LHCN-M2 (cell line): ENCODE data around the gene ARL6IP4.

DNA sequence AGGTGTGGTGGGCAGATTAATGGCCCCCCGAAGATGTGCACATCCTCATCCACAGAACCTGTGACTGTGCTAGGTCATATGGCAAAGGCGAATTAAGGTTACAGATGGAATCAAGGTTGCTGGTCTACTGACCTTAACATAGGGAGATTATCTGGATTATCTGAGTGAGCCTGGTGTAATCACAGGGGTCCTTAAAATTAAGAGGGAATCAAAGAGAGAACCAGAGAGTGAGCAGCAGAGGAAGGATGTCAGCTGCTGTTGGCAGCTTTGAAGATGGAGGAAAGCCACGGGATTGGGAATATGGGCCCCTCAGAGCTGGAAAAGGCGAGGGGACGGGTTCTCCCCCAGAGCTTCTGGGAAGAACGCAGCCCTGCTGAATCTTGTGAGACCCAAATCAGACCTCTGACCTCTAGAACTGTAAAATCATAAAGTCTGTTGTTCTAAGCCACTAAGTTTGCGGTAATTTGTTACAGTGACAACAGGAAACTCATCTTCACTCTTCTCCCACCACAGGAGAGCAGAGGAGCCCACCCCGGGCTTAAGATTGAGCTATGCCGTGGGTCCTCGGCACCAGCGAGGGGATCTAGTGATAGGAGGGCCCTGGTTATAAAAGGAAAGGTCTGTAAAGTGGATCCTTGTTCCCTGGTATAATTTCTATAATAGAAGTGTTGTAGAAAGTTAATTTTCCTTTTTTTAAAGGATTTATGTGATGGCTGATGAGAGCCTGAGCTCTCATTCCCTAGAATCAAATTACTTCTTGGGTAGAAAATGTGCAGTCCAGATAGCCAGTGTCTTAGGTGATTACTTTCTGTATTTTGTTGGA is 7.5 kb downstream of the MLXIP start:
- RAMPAGE, long total RNA: no peak

GRCh38 chr12:122087202-122087598 is 8.6 kb downstream of the MLXIP start:
- RAMPAGE, long total RNA: no peak

GRCh38 chr12:122087599-122088669 is 9.4 kb downstream of the MLXIP start:
- RAMPAGE, long total RNA: no peak

GRCh38 chr12:122093034-122093602 is 14.6 kb downstream of the MLXIP start:
- RAMPAGE, long total RNA: no peak

DNA sequence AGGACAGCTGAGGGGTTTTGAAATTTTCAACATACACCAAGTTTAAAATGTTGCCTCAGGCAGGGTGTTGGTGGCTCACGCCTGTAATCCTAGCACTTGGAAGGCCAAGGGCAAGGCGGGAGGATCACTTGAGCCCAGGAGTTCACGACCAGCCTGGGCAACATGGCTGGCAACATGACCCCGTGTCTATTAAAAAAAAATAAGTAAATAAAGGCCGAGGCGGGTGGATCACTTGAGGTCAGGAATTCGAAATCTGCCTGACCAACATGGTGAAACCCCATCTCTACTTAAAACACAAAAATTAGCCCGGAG is 1.1 kb downstream of the DIABLO start:
- RAMPAGE, long total RNA: no peak

DNA sequence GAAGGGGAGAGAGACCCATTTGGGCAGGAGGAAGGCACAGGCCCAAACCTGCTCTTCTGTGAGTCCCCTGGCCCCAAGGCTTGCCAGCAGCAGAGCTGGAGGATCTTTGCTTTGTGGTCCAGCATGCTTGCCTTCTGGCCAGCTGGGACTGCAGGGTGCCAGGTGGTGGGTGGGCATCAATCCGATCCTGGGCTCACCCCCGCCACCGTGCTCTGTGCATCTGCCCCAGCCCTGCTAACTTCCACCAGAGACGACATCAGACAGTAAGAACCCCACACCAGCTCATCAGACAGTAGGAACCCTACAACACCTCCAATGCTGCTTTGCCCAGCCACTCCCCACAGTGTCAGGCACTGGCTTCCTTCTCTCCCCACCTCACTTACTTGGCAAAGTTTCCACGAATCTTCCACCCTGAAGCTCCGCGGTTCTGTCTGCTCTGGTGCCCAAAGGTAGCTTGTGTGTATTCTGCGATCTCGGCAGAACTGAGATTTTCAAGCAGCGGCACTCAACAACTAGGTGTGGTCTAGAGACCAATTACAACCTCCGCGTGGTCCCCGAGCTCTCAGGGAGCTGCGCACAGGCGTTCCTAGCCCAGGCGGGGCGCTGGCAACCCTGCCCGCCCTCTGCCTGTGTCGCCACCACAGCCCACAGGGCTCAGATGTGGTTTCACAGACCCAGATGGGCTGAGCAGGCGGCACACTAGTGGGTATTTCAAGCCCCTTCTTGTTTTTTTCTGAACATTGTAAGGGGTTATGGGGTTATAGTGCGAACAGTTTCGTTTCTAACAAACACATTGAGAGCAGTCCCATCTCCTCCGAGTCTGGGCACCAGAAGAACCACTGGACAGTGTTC is 1.3 kb upstream of the DIABLO start:
- RAMPAGE, long total RNA: no peak

DNA sequence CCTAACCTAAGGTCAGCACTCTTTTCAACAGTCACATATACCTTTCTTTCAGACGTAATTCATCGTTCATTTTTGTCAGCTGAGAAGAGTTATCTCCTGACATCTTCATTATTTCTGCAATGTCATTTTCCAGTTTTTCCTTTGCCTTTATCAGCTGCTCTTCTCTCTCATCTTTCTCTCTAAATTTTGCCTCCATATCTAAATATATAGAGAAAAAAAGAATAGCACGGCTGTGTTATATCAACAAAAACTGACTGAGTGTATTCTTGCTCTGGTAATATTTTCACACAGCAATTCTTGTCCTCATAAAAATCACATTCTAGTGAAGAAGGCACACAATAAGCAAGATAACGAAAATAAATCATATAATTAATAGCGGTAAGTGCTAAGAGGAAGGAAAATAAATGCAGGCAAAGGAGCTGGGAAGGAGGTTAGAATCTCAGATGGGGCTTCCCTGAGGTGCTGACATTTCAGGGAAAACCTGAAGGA is 66.7 kb upstream of the VPS33A start:
- RAMPAGE, long total RNA: no peak

GRCh38 chr12:122475546-122476516 is 24.9 kb downstream of the ZCCHC8 start:
- RAMPAGE, long total RNA: no peak

GRCh38 chr12:122481975-122482174 is 18.9 kb downstream of the ZCCHC8 start:
- RAMPAGE, long total RNA: no peak

DNA sequence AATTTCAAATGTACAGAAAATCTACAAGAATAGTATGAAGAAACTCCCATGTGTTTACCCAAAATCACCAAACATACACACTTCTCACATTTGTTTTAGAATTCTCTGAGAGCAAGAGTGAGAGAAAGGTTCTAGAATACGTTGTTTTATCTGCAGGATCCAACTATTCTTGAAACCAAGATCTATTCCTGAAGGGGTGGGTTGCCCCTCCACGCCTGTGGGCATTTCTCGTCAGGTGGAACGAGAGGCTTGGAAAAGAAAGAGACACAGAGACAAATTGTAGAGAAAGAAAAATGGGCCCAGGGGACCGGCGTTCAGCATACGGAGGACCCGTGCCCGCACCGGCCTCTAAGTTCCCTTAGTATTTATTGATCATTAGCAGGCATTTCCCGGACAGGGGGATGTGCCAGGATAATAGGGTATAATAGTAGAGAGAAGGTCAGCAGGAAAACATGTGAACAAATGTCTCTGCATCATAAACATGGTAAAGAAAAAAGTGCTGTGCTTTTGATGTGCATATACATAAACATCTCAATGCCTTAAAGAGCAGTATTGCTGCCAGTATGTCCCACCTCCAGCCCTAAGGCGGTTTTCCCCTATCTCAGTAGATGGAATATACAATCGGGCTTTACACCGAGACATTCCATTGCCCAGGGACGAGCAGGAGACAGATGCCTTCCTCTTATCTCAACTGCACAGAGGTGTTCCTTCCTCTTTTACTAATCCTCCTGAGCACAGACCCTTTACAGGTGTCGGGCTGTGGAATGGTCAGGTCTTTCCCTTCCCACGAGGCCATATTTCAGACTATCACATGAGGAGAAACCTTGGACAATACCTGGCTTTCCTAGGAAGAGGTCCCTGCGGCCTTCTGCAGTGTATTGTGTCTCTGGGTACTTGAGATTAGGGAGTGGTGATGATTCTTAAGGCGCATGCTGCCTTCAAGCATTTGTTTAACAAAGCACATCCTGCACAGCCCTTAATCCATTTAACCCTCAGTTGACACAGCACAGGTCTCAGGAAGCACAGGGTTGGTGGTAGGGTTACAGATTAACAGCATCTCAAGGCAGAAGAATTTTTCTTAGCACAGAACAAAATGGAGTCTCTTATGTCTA is 1.6 kb upstream of the DENR start:
- RAMPAGE, long total RNA: no peak

DNA sequence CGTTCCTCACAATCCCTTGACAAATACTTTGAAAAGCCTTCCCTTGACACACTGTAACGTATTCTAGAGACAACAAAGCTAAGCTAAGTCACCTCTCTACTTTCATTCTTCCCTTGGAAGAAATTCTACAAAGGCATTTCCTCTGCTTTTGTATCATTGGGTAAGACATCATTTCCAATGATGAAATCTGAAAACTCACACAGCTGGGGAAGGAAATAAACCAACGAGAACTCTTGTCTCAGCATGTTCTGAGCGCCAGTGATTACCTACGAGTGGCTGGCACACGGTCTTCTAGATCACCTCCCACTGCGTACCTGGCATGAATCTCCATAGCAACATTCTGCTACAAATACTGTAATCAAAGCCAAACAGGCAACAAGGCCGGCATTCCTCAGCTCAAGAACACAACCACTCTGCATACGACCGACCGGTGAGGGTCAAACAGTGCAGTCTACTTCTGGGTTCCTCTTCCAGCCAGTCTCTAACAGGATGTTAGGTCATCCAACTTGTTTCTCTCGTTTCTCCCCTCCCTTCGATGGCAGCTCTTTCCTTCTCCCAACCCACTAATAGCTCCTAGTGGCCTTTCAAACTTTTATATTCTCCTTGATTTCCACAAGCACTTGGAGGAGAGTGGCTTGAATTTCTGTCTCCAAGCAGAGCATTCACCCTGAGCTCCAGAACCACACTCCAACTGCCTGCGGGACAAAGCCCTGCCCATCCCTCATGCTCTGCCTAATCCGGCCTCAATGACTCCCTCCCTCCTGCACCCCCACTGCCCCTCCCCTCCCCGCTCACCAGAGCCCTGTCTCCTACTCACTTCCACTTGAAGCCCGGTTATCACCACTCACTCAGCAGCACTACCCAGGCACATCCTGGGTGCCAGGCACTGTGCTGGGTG is 7.5 kb downstream of the VPS37B start:
- RAMPAGE, long total RNA: no peak

GRCh38 chr12:122921908-122922242 is 26.0 kb upstream of the VPS37B start:
- RAMPAGE, long total RNA: no peak

DNA sequence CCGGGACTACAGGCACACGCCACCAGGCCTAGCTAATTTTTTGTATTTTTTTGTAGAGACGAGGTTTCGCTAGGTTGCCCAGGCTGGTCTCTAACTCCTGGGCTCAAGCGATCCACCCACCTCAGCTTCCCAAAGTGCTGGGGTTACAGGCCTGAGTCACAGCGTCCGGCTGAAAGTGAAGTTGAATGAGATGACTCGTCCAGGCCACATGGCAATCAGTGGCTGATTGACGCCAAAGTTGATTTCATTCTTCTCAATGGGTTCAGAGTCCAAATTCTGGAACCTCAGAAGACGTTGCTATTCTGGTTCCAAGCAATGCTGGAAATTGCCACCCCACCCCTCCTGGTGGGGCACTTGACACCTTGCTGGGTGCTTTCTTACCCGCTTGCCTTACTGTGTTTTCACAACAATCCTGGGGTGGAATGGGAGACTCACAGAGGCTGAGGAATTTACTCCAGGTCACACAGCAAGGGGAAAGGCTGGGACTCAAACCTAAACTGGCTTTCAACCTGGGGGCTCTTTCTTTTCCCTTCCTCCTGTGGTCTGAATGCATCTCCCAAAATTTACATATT is 14.8 kb downstream of the ABCB9 start:
- RAMPAGE, long total RNA: no peak

- RAMPAGE, long total RNA: no peak
Observed at GRCh38 chr12:122973945-122975005, 769 bp upstream of the OGFOD2 start.

DNA sequence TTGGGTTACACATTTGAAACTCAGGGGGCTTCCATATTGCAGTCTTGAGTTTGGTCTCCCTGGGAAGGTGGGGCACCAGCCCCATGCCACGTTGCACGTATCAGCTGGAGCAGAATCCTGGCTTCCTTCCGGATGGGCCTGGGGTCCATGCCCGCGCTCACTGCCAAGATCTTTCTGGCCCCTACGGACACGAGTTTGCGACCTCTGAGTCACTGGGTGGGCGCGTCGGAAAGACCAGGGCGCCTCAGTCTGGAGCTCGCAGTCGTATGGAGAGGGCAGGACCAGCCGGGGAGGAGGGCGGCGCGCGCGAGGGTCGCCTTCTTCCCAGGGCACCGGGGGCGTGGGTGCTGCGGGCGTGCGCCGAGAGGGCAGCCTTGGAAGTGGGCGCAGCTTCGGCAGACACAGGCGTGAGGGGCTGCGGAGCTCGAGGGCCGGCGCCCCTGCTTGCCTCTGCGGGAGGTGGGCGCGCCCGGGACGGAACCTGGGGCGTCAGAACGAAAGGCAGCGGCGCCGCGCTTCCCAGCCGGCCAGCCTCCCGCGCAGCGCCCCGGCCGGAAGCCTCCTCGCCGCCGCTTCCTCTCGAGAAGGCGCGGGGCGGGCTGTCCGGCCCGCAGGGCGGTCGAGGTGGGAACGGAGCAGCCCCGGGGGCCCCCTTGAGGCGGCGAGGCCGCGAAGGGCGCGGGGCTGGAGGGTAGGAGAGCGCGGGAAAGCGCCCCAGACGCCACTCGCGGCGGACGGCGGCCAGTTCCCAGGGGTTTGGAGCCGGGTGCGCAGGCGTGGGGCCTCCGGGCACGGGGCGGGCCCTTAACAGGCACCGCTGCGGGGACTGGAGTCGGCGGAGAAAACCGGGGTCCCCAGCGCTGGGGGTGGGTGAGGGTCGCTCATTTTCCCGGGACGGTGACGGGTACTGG is at the start of gene ARL6IP4:
TSS of gene ARL6IP4 (plus strand) at position 560 of the 911 bp plus-strand sequence.
- RAMPAGE, long total RNA: start-site peak on the plus strand centred at position 135 of the sequence, 150 bp wide, 24 reads; start-site peak on the plus strand centred at position 586 of the sequence, 24 bp wide, 288 reads; start-site peak on the plus strand centred at position 798 of the sequence, 39 bp wide, 74 reads

DNA sequence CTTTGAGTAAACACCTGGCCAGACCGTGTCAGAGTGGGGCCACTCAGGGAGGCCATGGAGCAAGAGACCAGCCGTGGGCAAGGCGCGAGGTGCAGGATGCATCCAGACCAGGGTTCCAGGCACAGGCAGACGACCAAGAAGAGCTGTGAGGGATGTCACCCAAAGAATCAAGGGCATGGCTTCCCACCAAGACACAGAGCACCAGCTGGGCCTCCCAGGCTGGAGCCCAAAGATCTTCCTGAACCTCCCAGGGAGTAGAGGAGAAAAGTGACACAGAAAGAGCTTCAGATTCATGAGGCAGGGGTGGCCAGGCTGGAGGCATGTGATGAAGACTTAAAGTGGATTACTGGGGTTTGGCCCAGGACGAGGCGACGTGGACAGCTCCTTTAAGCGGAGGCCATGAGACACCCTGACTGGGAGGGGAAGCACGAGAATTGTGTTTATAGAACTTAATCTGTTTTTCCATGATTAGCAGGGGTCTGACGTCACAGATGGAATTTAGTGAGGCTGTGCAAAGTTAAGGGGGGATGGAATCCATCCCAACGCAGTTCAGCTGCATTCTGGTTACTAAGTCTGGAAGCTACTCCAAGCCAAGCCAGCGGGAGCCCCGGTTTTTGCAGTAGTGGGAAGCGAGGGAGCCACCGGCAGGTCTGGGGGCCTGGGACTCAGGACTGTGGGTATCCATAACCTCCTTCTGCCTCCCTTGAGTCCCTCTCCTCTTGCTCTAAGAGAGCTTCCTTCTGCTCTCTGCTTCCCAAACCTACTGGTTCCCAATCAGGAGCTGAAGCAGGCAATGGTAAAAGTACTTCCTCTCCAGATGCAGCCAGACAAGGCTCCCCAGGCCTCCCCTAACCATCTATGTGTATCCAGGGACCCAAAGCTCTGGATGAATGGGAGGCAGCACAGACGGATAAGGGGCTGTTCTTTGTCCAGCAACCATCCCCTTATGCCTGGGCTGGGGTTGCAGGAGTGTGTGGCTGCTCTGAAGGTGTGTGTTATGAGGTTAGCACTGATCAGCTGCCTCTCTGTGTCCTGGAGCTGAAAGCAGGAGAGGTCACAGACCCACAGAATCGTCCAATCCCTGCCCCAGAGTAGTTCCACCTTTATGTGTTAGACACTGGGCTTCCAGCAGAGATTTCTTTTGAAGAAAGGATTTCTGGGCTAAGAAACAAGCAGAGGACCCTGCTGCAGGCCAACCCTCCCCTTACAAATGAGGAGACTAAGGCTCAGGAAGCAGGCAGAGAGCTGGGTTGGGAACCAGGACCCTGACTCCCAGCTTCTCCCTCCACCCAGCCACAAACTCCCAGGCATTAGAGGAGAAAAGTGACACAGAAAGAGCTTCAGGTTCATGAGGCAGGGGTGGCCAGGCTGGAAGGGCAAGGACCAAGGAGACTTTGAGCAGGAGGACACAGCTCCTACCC is 62.0 kb downstream of the ARL6IP4 start:
- RAMPAGE, long total RNA: no peak

GRCh38 chr12:123071020-123071859 is 79.7 kb downstream of the PITPNM2 start:
- RAMPAGE, long total RNA: no peak

GRCh38 chr12:123076465-123076778 is 74.5 kb downstream of the PITPNM2 start:
- RAMPAGE, long total RNA: no peak

GRCh38 chr12:123104907-123105950 is 45.7 kb downstream of the PITPNM2 start:
- RAMPAGE, long total RNA: no peak

- RAMPAGE, long total RNA: no peak
Observed at GRCh38 chr12:123118462-123119166, 32.3 kb downstream of the PITPNM2 start.